ENCODE measurements around the genes GIMAP2, ABCB8 and CHPF2.

- RAMPAGE, long total RNA: no peak
- RRBS: no CpG with 5 or more reads among the region's 6 CpGs
Measured at GRCh38 chr7:150685434-150685996, at the start of gene GIMAP2. Gene GIMAP2, plus strand, starts transcription at chr7:150685706.

GRCh38 chr7:150788329-150788882, 11.8 kb downstream of the TMEM176B start:
- RAMPAGE, long total RNA: no peak
- RRBS: no CpG with 5 or more reads among the region's 8 CpGs

DNA sequence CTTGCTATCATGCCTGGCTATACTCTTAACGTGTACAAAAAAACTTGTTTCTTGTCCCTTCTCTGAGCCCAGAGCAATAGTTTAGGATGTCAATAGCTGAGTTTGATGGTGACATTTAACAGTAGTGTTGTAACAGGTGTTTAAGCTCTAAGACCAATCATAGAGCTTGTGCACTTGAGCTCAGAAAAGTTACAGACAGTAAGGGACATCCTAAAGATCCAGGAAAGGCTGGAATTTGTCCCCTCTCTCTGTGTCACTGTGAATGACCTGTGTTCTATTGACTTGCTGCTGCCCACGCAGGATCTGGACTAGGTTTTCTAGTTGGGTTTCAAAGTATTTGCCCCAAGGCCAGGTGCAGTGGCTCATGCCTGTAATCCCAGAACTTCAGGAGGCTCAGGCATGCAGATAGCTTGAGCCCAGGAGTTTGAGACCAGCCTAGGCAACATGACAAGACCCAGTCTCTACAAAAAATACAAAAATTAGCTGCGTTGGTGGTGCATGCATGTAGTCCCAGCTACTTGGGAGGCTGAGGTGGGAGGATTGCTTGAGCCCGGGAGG, 17.1 kb downstream of the AOC1 start:
- RAMPAGE, long total RNA: no peak
- RRBS: no CpG with 5 or more reads among the region's 4 CpGs

- RAMPAGE, long total RNA: no peak
- RRBS: 71% methylated on average over 1 of the region's 12 CpGs
Measured at GRCh38 chr7:150903522-150903977, 51.2 kb downstream of the AOC1 start.

DNA sequence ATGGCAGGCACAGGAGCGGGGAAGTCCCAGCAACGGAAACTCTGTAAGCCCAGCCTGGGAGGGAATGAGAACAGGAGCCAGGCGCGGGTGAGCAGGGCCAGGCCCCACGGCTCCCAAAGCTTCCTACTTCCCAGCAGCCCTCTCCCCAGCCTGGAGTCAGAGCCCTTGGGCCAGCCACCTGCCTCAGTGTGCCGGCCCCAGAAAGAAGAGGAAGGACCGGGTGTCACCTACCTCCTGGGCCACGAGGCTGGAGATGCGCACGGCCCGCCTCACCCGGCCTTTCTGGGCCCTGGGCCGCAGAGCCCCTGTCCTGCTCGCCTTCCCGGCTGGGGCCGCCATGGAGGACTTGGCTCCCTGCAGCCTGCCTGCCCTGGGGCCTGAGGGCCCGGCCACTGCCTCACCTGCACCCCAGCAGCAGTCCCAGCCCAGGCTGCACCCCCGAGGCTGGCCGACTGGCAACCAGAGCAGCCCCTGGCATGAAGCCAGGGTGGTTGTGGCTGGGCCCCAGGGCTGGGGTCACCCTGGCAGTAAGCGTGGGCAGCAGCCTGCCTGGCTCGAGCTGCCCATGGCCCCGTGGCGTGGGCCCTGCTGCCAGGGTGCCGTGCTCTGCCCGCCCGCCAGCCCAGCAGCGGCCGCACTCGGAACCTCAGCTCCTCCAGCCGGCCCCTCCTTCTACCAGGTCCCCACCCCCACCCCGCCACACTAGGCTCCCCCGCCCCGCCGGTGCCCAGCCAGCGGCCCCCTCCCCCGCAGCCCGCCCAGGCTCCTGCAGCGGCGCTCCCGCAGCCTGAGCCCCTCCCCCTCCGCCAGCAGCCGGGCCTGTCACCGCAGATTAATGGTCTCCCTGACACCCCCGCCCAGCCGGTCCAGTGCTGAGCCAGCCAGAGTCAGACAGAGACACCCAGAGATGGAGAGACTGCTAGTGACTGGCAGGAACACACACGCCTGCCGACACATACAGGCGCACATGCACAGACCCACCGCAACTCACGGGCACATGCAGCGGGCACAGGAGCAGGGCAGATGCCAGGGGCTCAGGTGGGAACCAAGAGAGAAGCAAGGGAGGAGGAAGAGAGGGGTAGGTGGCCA, 22.6 kb downstream of the KCNH2 start:
- RAMPAGE, long total RNA: no peak
- RRBS: 17% methylated on average over 24 of the region's 51 CpGs

GRCh38 chr7:150988377-150989352, 2.2 kb upstream of the NOS3 start:
- RAMPAGE, long total RNA: no peak
- RRBS: no CpG with 5 or more reads among the region's 30 CpGs

DNA sequence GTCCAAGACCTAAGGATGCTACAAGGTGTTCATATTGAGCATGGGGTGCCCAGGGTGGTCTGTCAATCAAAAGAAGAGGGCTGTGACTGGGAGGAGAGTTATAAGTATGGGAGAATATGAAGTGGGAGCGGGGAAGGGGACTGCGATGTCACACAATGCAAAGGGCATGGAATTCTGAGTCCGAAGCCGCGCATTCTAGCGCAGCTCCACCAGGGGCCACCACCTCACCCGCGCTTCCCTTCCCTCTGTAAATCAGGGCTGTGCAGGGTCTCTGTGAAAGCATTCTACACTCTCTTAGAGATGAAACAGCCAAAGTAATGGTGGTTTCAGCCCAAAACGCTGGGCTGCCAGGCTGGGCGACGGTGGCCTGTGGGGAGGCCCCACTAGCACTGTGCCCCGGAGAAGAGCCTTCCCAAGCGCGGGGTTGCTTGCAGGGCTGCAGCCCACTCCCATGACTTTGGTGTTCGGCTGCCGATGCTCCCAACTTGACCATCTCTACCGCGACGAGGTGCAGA, 11.4 kb downstream of the ATG9B start:
- RAMPAGE, long total RNA: no peak
- RRBS: no CpG with 5 or more reads among the region's 19 CpGs

- RAMPAGE, long total RNA: start-site peak on the plus strand at chr7:151028446-151028472, 32 and 39 reads in 2 replicates
- RRBS: 1% methylated on average over 5 of the region's 45 CpGs
Measured at GRCh38 chr7:151028369-151029067, at the start of gene ABCB8. Gene ABCB8, plus strand, starts transcription at chr7:151028450.

DNA sequence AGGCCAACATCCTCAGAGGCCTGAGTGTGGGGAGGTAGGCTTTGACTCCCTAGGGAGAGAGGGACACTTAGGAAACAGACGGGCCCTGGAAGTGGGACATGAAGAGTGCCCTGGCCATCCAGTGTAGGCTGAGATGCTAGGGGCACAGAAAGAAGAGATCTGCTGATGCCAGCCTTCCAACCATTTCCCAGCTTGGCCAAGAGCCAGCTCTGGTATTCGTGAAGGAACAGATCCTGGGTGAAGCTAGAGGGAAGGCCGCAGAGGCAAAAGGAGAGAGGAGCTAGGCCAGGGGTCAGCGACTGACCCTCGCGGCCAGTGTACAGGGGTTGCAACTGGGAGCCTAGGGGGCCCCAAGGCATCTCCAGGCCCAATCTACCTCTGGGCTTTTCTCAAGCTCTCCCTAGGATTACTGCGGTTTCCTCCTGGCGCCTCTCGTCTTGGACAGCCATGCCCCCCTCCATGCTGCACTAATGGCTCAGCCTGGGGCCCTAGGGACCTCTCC, 306 bp upstream of the ASIC3 start:
- RAMPAGE, long total RNA: no peak
- RRBS: no CpG with 5 or more reads among the region's 9 CpGs

GRCh38 chr7:151088589-151088836, 2.2 kb downstream of the AGAP3 start:
- RAMPAGE, long total RNA: no peak
- RRBS: 20% methylated on average over 3 of the region's 7 CpGs

GRCh38 chr7:151089911-151090306, 3.6 kb downstream of the AGAP3 start:
- RAMPAGE, long total RNA: no peak
- RRBS: 78% methylated on average over 3 of the region's 11 CpGs

DNA sequence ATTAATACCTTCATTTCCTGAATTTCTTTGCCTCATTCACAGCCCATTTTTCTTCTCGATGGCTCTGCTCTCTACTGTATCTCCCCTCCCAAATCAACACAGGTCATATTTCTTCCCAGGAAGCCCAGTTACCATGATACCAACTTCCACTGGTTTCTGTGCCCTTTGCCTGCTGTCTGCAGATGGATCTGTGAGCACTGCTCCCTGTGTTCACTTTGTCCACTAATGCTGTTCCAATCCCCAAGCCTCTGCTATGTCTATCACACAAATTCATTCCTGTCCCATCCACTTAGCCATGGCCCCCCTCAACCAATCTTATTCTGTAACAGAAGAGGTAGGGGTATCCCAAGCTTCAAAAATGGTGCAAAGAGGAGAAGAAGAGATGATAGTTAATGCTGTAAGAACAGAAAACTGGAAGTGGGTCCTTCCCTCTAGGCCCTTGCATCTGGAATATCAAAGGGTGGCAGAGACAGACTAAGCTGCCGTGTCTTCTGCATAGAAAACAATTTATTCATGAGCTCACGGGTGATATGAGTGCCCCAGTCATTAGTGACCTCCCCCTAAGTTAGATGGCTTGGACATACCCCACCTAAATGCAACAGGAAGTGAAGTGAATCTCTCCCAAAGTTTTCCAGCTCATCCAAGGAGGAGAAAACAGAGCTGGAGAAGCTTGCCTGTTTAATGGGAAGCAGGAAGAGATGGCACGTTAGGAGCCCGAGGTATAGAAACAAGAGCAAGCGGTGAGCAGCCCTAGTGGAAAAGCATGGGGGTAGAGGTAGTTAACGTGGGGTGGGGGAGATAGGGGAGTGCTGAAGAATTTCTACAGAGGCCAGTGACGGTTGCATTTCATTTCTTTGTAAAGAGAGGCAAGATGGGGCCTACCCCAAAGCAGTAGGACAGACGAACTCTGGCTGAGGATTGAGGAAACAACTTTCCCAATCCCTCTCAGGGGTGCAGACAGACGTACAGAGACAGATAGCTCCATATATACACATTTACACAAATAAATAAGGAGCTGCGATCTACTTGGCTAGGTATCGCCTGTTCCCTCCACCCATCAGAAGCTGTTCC, 20.0 kb downstream of the GBX1 start:
- RAMPAGE, long total RNA: no peak
- RRBS: no CpG with 5 or more reads among the region's 12 CpGs

DNA sequence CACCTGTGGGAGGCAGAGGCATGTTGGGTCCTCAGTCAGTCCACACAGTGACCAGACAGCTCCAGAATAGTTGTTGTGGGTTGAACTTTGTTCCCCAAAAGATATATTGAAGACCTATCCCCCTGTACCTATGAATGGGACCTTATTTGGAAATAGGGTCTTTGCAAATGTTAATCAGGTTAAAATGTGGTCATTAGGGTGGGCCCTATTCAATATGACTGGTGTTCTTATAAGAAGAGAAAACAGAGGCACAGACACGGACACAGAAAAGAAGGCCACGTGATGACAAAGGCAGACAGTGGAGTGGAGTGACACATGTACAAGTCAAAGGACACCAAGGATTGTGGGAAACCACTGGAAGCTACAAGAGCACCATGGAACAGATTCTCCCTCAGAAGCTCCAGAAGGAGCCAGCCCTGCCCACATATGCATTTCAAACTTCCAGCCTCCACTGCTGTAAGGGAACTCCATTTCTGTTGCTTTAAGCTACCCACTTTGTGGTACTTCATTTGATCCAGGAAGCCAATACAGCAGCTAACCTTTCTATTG, 9.3 kb upstream of the GBX1 start:
- RAMPAGE, long total RNA: no peak
- RRBS: no CpG with 5 or more reads among the region's 2 CpGs

GRCh38 chr7:151232307-151232642, at the start of gene CHPF2:
Gene CHPF2, plus strand, starts transcription at chr7:151232483.
- RAMPAGE, long total RNA: no peak
- RRBS: 2% methylated on average over 18 of the region's 38 CpGs

- RAMPAGE, long total RNA: no peak
- RRBS: no CpG with 5 or more reads among the region's 20 CpGs
Measured at GRCh38 chr7:151235863-151237187, 4.0 kb downstream of the CHPF2 start.

DNA sequence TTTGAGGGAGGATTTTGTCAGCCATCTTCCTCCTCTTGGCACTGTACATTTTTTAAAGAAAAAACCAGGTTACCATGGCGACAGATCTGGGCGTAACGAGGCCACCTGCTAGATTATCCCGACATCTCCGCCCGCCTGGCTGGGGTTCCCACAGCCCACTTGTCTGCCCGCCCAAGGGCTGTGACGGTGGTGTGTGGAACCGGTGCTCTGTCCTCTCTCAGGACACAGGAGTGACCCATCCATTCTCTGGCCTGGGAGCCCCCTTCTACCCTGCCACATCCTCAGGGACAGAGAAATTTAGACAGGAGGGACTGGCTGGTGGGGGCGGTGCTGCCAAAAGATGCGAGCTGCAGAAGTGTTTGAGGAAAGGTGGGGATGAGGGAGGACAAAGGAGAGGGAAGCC, 4.8 kb downstream of the SMARCD3 start:
- RAMPAGE, long total RNA: no peak
- RRBS: no CpG with 5 or more reads among the region's 11 CpGs

DNA sequence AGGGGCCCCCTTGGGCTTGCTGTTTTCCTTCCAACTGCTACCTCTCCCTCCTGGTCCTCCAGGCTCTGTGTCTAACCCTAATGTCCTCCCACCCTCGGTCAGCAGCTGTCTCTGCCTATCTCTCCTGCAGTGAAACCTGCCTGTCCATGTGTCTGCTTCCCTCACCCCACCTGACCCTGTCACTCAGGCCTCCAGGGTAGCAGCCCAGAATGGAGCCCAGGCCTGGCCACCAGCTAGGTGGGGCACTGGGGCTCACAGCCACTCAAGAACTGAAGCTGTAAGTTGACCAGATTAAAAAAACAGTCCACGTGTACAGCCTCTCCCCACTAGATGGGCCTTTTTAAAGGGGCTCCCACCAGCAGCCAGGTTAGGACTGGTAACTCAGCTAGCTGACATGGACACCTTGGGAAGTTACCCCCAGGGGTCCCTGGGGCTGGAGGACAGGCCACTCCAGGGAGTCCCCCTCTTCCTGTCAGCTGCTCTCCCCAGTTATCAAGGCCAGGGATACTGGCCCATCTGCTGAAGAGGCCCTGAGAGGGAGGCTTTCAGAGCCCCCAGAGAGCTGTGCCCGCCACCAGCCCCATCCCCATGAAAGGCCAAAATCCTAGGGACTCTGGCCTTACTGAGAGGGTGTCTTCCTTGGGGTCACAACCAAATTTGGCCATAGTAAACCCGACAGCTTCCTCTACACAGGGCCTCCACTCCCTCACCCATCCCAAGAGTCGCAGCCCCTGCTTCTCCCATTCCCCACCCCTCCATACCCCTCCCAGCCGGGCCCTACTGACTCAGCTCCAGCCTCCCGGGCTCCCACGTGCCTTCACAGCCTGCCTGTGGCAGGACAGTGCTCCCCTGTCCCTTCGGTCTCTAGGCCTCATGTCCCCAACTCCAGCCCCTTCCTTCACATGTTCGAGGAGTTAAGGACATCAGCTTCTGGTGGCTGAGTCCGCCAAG, 1.3 kb downstream of the SMARCD3 start:
- RAMPAGE, long total RNA: no peak
- RRBS: no CpG with 5 or more reads among the region's 11 CpGs

DNA sequence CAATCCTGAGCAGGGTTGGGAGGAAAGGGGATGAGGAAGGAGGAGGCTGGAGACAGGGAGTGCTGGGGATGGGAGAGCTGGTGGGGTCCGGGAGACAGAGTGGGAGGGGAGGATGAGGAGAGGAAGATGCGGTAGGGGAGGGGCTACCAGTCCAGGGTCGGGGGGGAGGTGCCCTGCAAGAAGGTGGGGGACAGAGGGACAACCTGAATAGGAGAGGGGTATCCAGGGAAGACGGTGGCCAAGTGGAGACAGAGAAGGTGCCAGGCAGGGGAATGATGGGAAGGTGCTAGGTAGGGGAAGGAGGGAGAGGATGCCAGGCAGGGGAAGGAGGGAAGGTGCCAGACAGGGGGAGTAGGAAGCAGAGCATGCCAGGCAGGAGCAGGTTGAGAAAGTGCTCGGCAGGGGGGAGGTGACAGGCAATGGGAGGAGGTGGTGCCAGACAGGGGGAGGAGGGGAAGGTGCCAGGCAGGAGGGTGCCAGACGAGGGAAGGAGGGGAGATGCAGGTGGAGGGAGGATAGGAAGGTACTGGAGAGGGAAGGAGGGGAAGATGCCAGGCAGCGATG, 27.6 kb upstream of the SMARCD3 start:
- RAMPAGE, long total RNA: no peak
- RRBS: no CpG with 5 or more reads among the region's 7 CpGs

- RAMPAGE, long total RNA: no peak
- RRBS: 87% methylated on average over 4 of the region's 13 CpGs
Measured at GRCh38 chr7:151405450-151406067, 4.3 kb downstream of the WDR86 start.

DNA sequence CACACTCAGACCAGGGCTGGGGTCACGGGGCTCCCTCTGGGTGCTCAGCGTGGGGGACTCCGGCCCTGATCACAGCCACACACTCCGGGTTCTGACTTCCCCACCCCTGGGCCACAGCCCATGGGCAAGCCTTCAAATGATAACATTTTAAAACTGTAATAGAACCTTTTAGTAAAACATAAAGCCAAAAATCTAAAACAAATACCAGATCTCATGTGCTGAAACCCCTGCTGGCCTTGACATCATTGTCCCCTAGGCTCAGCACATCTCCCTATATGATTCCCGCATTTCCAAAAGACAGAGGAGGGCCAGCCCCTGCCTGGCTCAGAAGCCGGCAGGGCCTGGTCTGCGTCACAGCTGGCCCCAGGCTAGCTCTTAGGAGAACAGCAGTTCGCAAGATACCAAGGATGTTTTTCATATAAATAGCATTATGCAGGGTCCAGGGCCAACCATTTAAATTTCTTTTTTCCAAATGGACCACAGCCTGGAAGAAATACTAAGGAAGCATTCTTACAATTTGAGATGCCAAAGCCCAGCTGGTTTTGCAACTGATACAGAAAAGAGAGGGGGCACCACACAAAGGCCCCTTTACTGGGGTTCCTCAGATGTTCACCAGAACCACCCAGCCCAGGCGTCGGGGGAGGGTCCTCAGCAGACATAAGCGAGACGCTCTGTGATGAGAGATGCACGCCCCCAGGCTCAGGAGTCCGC, 3.2 kb downstream of the CRYGN start:
- RAMPAGE, long total RNA: no peak
- RRBS: no CpG with 5 or more reads among the region's 14 CpGs